Diencephalon (tissue), 2 donors: ENCODE measurements around a stretch of chr9.

DNA sequence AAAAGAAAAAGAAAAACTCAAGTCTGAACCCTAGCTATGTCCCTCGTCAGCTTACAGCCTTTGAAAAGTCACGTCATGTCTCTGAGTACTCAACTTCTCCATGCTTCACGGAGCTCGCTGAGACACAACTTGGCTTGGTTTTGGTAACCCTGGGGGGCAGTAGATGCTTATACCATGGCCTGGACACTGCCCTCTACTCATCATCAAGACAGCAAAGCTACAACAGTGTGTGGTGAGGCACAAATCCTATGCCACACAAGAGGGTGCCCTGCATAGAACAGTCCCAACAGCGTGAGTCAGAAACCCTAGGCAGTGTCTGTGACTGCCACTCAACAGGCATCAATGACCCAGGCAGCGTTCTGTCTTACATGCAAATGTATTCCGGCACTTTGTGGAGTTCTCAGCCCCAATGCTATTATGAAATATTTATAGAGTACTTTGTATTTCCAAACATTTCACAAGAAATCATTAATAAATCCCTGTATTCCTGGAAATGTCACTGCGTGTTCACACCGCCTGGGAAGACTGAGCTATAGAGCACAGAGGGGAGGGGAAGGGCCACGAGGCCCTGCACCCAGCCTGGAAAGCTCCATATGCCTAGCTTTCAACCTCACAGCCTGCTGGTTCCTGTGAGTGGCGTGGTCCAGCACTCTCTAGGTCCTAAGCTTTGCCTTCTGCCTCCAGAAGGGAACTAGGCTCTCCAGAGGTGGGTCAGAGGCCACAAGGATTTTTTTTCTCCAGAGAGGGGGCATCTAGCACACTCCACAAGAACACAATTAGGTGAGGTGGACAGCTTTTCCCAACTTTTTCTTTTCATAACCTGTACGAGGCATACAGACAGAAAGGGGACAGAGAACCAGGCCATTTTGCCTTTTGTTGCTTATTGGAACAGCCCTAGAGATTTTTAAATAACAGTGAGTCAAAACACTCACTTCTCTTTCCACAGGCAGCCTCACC, 77.8 kb downstream of the NIPSNAP3B start:
- RAMPAGE, long total RNA = no peak

DNA sequence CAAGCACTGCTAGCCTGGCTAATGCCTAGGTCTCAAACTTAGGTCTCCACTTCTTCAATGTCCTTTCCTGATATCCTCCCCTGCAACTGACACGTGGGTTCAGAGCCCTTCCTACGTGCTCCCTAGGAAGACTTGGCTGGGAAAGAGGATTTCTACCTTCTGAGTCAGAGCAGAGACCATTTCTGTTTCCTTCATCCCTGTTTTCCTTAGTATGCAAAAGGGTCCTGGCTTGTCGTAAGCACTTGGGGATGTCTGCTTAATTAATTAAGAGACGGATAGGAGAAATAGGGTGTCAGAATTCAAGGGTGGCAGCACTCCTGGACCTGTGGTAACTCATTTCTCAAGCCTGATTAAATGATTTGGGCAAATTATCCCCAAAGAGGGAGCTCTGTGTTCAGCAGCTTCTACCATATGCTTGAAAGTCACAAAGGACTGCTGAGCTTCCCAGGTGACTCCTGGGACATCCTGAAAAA, 20.7 kb downstream of the ABCA1 start:
- RAMPAGE, long total RNA = no peak

DNA sequence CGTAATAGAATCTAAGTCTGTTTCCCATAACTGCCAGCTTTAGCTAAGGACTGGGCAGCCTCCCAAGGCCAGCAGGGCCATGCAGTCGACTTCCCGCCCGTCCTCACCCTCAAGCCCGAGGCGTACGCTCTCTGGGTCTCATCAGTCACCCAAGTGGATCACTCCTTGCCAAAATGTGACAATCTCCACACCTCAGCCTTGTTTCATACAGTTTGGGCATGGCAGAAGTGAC, 20.3 kb downstream of the ABCA1 start:
- RAMPAGE, long total RNA = no peak

DNA sequence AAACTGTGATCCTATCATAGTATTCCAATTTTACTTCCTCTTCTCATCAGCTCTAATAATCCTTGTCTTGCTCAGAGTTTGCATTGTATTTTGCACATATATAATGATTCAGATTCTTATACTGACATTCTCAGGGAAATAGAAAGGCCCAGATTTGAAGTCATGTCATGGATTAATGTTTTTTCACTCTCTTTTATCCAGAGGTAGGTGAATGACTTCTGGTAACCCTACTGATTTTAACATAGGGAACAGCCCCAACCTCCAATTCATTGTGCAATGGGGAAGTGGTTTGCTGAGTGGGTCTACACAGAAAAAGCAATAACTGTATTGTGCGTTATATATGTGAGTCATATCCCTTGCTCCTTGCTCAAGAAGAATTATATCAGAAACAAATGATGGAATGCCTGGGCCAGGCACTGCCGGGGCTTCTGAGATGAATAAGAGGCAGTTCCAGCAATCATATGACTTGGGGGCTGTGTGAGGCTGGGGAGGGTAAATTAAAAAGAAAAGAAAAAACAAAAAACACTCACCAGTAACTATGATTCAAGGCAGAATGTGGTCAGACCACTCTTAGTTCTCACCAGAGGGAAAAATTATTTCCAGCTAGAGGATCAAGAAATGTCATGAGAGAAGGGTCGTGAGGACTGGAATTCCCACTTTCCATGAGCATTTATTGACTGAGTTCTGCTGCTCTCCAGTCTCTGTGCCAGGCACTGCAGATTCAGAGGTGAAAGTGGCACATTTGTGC, 79.2 kb upstream of the ABCA1 start:
- RAMPAGE, long total RNA = no peak

DNA sequence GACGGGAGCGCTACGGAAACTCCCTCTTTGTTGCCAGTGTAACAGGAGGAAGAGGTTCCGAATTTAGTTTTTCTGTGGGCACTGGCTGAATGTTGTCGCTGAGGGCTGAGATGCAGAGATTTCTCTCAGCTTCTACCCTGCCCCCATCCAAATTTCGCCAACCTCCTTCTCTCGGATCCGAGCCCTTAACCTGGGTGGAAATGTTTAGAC, 1.1 kb downstream of the SLC44A1 start:
- RAMPAGE, long total RNA = no peak

DNA sequence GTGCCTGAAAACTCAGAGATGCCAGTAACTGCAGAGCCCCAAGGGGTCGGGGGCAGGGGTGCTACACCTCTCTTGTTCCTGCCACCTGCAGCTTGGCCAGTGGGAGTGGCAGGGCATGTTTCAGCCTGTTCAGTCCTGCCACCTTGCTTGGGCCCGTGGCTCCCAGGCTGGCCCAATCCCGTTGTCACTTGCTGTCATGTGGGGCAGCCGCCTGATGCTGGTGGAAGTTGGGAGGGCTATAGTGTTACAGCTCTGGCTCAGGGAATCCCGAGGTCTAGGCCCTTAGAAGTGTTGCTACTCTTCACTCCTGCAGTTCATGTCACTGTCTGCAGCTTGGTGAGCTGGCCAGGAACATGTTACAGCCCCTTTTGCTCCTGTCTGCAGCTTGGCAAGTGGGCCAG, 10.1 kb downstream of the FSD1L start:
- RAMPAGE, long total RNA = no peak

GRCh38 chr9:105693895-105694289, 449 bp upstream of the TMEM38B start:
- RAMPAGE, long total RNA = no peak

DNA sequence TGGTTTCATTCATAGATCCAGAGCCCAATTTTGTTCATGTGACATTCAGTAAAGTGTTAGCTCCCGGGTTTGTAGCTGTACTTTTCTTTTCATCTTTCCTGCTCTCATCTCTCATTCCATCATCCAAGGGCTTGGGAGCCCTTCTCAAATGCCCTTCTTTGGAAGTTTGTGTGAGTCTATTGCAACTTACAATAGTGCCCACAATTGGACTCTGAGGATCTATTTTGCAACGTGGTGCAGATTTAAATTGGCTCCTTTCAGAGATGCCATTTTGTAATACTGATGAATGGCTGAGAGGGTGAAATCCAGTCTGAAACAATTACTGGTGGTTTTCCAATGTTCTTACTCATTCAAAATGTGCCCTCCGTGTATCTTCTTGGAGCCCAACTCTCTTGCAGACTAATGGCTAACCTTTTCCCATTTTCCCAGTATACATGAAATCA, 6.0 kb downstream of the ZNF462 start:
- RAMPAGE, long total RNA = no peak

GRCh38 chr9:107306271-107306786, 23.2 kb downstream of the RAD23B start:
- RAMPAGE, long total RNA = no peak

GRCh38 chr9:107338938-107339549, 56.0 kb downstream of the RAD23B start:
- RAMPAGE, long total RNA = no peak

GRCh38 chr9:107389568-107390115, 99.9 kb downstream of the KLF4 start:
- RAMPAGE, long total RNA = no peak

- RAMPAGE, long total RNA = no peak
Measured at GRCh38 chr9:107490894-107491367, 1.4 kb upstream of the KLF4 start.

DNA sequence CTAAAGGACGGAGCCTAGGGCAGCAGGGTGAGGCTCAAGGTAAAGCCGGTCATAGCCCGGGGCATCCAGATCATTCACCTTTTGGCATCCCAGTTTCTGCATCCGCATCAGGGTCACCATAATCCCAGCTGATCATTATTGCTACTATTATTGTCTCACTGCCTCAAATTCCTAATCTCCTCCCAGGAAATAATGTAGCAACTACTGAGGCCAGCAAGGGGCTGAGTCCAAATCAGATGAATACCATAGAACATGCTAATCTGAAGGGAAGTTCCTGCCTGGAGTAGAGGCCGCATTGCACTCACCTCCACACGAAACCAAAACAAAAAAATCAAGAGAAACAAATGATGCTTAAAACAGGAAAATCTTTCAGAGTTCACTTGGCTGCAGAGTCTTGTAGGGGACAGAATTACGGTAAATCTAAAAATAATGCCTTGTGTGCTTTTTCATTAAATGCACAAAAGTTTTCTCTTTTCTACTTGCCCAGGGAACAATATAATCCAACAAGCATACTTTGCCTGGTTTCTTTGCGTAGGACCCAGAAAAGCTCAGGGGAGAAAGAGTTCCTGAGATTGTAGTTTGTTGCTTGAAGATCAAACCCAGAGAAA, 87.6 kb upstream of the KLF4 start:
- RAMPAGE, long total RNA = no peak

- RAMPAGE, long total RNA = no peak
Measured at GRCh38 chr9:107588238-107588854, 98.8 kb upstream of the KLF4 start.

DNA sequence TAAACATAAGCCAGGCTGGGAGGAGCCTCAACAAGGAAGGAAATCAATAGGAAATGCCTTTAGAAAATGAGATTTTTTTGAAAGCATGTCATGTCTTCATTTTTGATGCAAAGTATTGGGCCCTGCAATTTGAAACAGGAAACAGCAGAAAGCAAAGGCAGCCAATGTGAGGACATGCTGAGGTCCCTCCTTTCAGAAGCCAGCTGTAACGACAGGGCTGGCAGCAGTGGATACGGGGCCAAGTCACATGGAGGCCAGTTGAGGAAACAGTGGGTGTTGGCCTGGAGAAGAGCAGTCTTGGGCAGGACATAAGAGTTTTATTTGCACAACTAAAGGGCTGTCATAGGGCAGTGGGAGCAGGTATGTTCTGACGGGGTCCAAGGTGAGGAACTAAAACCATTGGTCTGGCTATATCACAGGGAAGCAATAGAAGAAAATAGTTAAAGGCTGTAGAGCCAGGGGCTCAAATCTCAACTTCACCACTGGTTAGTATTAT, 155.5 kb upstream of the KLF4 start:
- RAMPAGE, long total RNA = no peak

- RAMPAGE, long total RNA = no peak
Measured at GRCh38 chr9:107737665-107738873, 248.5 kb upstream of the KLF4 start.

- RAMPAGE, long total RNA = no peak
Measured at GRCh38 chr9:107749789-107750282, 260.3 kb upstream of the KLF4 start.

DNA sequence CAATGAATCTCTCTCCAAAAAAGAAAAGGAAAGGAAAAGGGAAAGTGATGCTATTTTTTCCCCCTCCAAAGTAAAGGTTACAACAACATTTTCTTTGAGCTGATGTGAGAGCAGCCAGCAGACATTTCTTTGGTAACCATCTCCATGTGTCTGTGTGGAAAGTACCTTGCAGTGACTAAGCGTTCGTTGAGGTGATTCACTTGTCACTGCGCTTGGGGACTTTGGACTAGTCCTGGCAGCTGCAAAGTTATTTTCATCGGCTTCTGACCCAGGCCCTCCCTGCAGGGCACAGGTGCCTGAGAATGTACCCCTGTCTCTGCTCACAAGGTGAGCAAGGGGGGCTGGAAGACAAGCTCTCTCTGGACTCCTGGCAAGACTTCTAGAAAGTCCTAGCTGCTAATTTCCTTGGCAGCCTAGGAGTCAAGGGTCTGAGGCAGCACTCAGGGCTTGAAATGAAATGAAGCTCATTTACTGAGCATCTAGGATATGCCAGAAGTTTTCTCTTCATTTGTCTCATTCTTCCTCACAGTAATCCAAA, 262.3 kb upstream of the KLF4 start:
- RAMPAGE, long total RNA = no peak

DNA sequence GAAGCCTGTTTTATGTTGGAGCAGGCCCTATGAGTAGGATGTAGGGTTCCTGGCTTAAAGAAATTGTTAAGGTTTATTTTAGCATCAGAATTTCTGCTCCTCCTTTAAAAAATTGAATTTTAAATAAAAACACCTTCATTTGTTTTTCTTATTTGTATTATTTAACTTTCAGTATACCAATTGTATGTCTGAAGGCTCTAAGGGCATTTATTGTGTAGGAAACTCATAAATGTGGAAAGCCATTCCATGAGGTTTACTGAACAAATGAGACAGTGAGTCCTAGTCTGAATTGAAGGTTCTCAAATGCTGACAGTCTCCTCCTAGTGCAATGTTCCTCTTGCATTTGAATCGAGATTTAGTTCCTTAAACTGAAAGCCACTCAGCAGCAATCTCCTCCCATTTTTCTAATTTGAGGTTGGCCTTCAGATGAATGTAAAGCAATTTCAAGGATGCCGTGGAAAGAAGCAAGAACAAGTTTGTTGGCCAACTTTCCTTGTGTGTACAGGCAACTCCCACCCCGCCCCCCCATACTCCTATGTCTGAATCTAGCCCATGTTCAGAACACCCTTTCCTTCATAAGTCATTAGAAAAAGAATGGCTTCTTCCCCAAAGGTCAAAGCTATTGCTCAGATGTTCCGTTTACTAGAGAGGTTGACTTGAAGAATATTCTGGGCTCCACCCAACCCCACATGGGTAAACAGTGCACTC, 493.2 kb upstream of the KLF4 start:
- RAMPAGE, long total RNA = no peak

DNA sequence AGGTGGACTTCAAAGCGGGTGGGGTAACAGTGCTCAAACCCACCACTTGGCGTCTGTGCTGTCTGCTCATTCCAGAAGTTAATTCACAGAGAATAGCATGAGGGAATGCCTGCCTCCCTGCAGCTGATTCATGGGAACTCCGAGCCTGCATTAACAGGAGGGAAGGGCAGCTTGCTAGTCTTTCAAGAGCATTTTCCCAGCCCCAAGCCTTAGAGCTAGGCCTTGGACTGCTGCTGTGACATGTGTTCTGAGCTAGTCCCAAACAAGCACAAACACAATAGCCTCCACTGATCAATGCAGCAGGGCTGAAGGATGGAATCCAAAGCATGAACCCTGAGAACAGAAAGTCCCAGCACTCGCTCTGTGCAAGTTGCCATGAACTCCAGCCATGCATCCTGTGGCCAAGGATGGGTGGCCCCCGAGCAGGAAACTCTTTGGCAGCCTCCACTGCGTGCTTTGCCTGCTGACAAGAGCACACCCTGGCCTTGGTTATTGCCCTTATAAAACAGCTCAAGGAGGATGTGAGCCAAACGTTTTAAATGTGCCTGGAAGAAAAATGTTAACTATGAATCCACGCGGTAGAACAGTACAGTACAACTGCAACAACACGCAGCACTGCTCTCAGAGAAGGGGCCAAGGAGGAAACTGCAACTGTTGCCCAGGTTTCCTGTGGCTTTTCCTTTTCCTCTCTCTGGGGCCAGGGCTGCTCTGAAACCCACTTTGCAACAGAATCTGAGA, 653.1 kb upstream of the KLF4 start:
- RAMPAGE, long total RNA = no peak